Thoracic aorta (tissue), 1 donor: ENCODE measurements around the genes DPM1 and MOCS3.

DNA sequence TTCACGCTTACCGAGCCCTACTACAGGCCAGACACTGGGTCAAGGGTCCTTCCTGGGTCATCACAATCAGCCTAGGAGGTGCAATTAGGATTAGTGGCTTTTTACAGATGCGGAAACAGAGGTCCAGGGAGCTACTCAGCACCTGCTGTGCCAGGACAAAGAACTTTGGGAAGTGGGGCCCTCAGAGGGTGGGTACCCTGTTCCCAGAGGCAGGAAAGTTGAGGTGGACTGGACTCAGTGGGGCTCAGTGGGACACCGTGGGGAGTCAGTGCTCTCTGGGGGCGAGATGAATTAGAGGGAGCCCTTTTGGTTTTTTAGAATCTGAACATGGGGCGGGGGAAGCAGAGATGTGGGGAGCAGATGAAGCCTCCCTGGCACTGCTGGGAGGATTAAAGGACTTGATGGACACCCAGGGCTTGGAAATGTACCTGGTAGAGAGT is 77.3 kb downstream of the CEBPB start:
- RAMPAGE, long total RNA, result no peak

- RAMPAGE, long total RNA, result start-site peak on the plus strand at chr20:50276287-50276380, 52 reads
Measured at GRCh38 chr20:50275962-50276941, 85.6 kb downstream of the CEBPB start.

- RAMPAGE, long total RNA, result no peak
Measured at GRCh38 chr20:50333868-50334468, 143.3 kb downstream of the CEBPB start.

GRCh38 chr20:50349181-50349649 is 158.6 kb downstream of the CEBPB start:
- RAMPAGE, long total RNA, result no peak

DNA sequence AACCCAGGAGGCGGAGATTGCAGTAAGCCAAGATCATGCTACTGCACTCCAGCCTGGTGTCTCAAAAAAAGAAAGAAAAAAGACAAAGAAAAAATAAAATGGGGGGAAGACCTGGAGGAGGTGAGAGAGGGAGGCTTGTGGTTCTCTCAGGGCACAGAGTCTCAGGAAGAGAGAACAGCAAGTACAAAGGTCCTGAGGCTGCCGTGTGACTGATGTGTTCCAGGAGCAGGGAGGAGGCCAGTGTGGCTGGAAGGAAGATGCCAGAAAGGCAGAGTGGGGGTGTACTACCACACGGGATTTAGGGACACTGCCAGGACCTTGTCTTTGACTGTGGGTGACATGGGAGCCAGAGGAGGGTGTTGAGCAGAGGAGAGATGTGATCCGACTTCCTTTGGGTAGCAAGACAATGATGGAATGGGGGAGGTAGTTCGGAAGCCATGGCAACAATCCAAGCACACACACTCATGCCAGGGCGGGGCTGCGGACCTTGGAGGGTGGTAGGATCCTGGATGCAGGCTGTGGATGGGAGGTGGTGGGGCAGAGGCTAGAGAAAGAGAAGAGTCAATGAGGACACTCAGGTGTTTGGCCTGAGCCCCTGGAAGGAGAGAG is 136.4 kb upstream of the PTPN1 start:
- RAMPAGE, long total RNA, result no peak

- RAMPAGE, long total RNA, result no peak
Measured at GRCh38 chr20:50392349-50392548, 117.9 kb upstream of the PTPN1 start.

DNA sequence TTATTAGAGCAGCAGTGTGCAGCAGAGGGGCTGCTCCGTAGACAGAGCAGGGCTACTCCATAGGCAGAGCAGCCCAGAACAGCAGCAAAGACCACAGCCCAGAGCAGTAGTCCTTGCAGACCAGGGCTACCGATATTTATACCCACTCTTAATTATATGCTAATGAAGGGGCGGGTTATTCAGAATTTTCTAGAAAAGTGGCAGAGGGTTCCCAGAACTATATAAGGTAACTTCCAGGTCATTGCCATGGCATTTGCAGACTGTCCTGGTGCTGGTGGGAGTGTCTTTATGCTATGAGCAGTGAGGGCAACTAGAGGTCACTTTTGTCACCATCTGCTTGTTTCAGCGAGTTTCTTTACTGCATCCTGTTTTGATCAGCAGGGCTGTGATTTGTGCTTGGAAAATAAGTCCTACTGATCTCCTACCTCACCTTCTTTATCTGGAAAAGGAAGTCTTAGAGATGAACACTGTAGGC is 39.8 kb upstream of the PTPN1 start:
- RAMPAGE, long total RNA, result no peak

DNA sequence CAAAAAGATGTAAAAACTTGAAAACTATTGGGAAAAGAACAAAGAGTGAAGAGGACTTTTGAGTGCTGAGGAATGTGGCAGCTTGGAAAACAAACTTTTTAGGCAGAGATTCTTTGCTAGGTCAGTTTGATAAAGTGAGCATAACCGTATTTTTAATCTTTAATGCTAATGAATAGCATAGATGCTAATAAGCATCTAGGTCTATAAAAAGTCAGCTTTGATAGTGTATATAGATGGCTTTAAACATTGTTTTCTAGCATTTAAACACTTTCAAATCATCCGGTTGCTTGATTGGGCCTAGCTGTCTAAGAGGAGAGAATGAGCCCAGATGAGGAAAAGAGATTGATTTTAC is 2.8 kb downstream of the PTPN1 start:
- RAMPAGE, long total RNA, result no peak

GRCh38 chr20:50635525-50636383 is 55.6 kb downstream of the RIPOR3 start:
- RAMPAGE, long total RNA, result no peak

GRCh38 chr20:50680119-50681002 is 11.0 kb downstream of the RIPOR3 start:
- RAMPAGE, long total RNA, result no peak

- RAMPAGE, long total RNA, result no peak
Measured at GRCh38 chr20:50730106-50730827, 1.1 kb upstream of the PARD6B start.

DNA sequence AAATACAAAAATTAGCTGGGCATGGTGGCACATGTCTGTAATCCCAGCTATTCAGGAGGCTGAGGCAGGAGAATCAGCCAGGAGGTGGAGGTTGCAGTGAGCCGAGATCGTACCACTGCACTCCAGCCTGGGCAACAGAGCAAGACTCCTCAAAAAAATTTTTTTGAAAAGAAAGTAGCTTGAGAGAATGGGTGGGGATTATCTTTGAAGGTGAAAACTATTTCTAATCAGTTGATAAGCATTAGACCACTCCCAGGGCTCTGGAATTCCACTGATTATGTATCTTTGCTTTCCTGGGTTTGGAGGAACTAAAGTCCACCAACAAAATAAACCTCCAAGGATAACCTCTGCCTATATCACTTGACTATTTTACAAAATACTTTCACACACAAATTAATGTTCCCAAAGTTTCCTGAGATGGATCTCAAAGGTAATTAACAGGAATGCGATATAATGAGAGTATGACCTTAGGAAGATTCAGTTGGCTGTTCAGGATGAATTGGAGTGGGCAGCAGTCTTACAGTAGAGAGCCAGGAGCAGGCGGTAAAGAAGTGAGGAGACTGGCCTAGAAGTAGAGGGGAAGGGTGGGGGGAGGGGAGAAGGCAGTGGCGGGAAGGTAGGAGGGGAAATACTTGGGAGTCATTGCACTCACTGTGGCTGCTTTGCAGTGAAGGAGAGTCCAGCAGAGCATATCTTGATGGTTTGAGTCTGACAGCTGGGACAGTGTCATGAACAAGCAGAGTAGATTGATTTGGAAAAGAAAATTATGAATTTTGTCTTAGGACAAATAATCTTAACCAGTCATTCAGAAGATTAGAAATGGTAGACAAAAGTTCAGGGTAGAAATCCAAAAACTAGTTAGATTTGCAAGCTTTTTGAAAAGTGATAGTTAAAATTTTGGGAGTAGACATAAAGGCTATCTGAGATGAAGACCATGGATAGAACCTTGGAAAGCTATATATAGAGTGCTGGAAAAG is 8.2 kb downstream of the PARD6B start:
- RAMPAGE, long total RNA, result no peak

- RAMPAGE, long total RNA, result no peak
Measured at GRCh38 chr20:50870205-50871243, 60.7 kb downstream of the ADNP start.

- RAMPAGE, long total RNA, result no peak
Measured at GRCh38 chr20:50928407-50928874, 2.8 kb downstream of the ADNP start.

DNA sequence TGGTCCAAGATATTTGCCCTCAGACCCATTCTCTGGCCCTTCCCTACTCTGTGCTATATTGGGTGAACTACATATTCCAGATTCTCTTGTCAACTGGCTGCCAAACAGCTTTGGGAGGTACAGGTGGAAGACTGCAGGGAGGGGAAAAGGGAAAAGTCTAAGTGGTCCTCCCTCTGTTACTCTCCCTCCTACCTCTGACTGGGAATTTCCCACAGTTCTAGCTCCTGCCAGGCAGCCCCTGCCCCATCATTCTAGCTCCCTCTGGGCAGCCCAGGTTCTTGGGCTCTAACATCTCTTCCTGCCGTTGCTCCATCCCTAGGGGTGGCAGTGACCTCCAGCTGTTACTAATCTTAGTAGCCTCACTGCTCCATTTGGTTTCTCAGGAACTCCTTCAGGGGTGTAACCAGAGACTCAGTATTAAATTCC is 10.3 kb downstream of the DPM1 start:
- RAMPAGE, long total RNA, result no peak

DNA sequence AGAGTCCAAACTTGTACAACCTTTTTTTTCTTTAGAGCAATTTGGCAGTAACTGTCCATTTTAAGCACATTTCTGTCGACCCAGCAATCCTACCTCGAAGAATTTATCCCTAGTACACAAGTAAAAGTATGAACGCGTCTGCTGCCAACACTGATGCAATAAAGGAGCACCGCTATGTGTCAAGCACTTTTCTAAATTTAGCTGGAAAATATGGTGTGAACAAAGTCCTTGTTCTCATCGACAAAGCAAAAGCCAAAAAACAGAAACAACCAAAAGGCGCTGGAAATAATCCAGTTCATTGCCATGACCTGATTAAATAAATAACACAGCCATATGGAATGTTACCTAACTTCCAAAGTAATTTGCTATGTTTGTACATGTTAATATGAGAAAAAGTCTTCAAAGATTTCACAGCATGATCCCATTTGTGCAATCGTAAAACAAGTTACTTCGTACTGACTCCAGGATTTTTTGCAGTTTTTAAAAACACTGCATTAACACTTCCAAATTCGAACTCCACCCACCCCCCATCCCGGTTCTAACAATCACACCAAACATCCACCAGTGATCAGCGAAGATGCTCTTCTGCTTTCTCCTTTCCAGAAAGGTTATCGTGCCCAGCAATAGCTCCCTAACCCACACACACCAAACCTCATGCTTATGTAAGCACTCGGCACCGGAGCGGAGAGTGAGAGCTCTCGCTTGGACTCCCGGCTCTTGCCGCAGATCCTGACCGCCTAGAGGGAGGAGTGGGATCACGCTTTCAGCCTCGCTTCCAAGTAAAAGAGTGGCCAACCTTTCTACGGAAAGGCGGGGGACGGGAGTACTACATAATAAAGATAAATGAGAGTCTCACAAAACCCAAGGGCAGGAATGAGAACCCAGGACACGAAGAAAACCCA is 785 bp downstream of the DPM1 start:
- RAMPAGE, long total RNA, result no peak

DNA sequence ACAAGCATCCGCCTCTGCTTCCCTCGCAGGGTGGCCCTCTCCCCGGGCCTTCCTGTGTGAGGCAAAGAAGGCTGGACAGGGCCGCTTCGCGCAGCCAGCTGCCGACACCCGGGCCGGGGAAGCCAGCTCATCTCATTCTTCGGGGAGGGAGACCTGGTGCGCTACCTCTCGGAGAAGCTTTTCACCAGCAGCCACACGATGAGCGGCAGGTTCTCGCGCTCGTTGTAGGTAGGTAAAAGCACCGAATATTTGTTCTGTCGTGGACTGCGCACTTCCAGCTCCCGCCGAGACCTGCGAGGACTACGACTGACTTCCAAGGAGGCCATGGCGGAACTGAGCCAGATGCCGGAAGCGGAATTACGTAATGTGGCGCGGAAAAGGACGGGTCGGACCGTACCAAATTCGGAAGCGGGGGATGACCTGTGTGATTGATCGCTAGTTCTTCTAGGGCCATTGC is at the start of gene DPM1:
DPM1 (minus strand) TSS at position 335 of the 457 bp plus-strand sequence.
- RAMPAGE, long total RNA, result start-site peak on the minus strand centred at position 325 of the sequence, 15 bp wide, 23 reads

DNA sequence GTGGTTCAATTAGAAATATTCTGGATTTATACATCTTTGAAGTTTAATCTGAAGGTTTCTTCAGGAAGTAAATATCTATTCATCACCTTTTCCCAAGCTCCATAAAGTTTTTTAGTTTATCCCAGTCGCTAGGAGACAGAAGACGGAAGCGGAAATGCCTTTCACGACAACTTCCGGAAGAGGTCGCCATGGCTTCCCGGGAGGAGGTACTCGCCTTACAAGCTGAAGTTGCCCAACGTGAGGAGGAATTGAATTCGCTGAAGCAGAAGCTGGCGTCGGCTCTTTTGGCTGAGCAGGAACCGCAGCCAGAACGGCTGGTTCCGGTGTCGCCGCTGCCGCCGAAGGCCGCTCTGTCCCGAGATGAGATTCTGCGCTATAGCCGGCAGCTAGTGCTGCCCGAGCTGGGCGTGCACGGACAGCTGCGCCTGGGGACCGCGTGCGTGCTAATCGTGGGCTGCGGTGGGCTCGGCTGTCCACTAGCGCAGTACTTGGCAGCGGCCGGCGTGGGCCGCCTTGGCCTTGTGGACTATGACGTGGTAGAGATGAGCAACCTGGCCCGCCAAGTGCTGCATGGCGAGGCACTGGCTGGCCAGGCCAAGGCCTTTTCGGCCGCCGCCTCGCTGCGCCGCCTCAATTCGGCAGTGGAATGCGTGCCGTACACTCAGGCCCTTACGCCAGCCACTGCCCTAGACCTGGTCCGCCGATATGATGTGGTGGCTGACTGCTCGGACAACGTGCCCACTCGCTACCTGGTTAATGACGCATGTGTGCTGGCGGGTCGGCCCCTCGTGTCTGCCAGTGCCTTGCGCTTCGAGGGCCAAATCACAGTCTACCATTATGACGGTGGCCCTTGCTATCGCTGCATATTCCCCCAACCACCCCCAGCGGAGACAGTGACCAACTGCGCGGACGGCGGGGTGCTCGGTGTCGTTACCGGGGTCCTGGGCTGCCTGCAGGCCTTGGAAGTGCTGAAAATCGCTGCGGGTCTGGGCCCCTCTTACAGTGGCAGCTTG is at the start of gene MOCS3:
MOCS3 (plus strand) TSS at position 164 of the 1,013 bp plus-strand sequence.
- RAMPAGE, long total RNA, result start-site peak on the plus strand centred at position 174 of the sequence, 35 bp wide, 12 reads

DNA sequence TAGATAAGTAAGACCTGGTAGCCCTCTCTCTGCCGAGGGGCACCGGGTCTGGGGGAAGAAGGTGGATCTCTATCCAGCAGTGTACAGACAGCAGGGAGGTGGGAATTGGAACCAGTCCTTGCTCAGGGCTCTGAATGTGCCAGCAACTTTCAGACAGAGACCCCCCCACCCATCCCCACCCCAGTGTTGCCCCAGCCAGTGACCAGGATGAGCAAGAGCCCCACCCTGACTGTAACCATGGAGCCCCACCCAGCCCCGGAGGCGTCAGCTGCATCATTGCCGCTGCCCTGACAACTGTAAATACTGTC is 23.6 kb downstream of the MOCS3 start:
- RAMPAGE, long total RNA, result no peak

DNA sequence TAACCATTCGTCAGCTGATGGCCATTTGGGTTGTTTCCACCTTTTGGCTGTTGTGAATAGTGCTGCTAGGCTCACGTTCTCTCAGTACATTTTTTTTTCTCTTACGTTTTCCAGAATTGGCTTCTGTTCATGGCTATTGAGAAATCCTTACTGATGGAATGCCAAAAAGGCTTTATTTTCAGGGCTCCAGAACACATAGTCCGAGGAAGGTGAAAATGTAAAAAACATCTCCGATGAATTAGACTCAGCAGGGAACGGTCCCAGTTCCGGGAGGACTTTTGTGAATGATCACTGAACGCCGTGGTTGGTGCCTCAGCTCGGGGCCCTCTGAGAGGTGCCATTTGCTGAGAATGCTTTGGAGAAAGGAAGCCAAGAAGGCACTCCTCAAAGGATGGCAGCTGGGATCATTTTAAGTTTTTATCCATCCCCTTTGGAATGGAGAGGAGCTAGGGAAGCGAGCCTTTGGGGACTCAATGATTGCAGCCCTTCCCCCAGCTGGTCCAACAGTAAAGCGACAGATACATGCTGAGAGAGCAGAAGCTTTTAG is 133.2 kb upstream of the KCNG1 start:
- RAMPAGE, long total RNA, result no peak